Colon Carcinoma Metastatic in the Lung (tissue), 2 donors: ENCODE measurements around a stretch of chr5.

DNA sequence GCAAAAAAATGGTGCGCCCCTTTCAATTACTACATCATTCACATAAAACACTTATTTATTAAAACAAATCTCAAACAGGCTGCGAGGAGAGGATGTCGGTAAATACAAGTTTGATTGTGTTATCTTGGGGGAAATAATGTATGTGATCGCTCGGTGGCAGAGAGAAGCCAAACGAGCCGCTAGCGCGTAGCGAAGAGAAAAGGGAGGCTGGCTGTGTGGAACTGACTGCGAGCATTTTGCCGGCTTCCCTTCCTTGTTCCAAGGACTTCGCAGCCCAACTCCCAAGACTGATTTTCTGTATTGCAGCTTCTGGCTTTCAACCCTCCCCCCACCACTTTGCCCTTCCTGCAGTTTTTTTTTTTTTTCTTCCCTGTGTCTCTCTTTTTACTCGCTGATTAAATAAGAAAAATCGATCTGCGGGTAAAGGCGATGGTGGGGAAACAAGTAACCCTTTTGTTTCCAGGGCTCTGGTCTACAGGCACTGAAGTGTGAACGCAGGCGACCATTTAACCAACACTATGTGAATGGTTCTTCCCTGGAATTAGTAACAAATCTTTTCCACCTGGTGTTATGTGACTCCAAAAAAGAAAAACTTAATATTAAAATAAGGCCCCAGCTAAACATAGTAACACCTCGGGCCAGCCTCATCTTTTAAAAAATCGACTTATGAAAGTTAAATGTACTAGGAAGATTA is 2.8 kb upstream of the ZNF608 start:
- PRO-cap, 2 experiments: peak in 2 of 2 experiments; most common plus-strand start position 256 of the sequence (in 1); most common minus-strand start position 269 of the sequence (in 1)

DNA sequence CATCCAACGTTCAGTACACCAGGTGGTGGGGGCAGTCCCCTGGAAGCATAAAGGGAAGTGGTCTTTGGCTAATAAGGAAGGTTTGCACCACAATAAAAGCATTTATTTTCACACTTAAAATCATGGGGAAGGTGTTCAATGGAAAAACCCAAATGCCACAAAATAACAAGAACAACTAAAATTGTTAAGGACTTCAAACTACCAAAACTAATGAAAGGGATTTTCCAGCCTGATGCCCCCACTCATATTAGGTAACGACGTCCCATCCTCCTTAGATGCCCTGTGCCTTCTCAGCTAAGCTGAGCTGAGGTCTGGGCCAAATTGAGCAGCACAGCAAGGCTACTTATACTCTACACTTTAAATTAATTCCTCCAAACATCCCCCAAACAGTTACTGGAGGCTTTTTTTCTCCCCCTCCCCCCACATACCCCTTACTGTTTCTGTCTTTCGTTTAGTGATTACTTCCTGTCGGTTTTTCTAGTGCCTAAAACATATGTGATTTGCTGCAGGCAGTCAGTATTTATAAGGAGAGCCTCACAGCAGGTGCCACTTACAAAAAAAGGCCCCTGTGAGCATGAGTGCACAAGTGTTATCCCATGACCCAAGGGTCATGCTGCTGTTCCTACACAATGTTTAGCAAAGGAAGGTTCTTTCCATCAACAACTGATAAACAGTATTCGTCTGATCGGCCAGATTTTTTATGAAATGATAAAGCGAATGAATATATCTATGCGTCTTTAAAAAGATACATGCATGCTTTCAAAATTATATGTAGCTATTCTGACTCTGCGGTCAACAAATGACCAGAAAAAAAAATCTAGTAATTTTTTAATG is 259.8 kb upstream of the ZNF608 start:
- PRO-cap, 2 experiments: no peak in any of the 2 experiments

- PRO-cap, 2 experiments: no peak in any of the 2 experiments
Measured at GRCh38 chr5:125012592-125013052, 266.2 kb upstream of the ZNF608 start.

GRCh38 chr5:126538966-126539558 is 56.0 kb downstream of the ALDH7A1 start:
- PRO-cap, 2 experiments: no peak in any of the 2 experiments

- PRO-cap, 2 experiments: no peak in any of the 2 experiments
Measured at GRCh38 chr5:126591265-126592134, 3.5 kb downstream of the ALDH7A1 start.

- PRO-cap, 2 experiments: no peak in any of the 2 experiments
Measured at GRCh38 chr5:126809953-126810308, 33.0 kb downstream of the LMNB1 start.

DNA sequence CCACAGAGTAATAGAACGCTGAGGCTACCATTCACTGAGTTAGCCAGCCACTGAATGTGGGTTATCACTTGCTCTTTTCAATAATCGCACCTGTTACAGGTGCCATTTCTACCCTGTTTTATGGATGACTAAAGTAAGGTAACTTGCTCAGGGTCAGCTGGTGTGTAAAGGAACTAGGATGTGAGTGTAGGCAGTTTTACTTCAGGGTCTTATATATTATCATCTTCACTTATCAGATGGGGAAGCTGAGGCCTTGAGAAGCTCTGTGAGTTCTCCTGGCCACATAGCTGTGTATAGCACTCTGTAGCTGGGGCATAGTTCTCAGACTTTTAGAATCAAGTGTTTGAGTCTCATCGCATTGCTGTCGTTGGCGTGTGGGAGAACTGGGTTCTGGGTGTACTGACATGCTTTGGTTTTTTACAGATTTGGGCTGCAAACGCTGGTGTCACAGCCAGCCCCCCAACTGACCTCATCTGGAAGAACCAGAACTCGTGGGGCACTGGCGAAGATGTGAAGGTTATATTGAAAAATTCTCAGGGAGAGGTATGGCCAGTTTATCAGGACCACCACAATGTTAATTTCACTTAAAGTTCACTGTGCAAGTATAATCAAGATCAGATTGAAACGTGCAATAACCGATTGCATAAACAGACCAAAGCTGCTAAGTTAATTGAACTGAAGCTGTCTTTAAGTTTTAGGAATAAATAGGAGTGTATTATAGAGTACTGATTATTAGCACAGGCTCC is 48.8 kb downstream of the LMNB1 start:
- PRO-cap, 2 experiments: no peak in any of the 2 experiments

DNA sequence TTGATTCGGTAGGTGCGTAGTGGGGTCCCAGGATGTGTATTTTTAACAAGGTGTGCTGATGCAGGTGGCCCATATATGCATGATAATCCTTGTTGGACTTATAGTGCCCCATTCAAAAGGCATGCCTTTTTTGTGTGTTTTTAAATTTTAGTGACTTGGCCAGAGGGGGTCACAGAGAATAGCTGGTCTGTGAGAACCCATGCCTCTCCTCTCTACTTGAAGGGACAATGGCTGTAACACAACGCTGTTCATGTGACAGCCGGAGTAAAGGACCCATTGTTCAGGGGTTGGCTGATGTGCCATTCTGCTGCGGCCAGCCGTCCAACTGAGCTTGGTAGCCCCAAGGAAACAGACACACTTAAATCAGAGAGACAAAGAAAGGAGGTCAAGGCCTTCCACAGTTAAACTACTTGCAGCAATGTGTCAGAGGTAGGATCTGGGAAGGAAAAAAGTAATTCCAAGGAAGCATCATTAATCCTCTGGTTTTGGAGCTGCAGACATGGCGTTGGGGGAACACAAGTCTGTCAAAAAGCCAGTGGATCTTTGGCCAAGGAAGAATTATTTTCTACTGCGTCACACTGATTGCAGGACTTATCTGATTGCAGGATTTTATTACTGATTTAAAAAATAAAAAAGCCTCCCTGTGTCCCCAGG is 8.1 kb downstream of the MEGF10 start:
- PRO-cap, 2 experiments: no peak in any of the 2 experiments

- PRO-cap, 2 experiments: peak in 2 of 2 experiments; most common minus-strand start chr5:127867475 (in 1)
Measured at GRCh38 chr5:127867313-127867789, 164.2 kb downstream of the CCDC192 start.

- PRO-cap, 2 experiments: no peak in any of the 2 experiments
Measured at GRCh38 chr5:128920626-128921370, 44.5 kb upstream of the SLC27A6 start.

GRCh38 chr5:130032721-130033310 is 128.6 kb downstream of the CHSY3 start:
- PRO-cap, 2 experiments: no peak in any of the 2 experiments

DNA sequence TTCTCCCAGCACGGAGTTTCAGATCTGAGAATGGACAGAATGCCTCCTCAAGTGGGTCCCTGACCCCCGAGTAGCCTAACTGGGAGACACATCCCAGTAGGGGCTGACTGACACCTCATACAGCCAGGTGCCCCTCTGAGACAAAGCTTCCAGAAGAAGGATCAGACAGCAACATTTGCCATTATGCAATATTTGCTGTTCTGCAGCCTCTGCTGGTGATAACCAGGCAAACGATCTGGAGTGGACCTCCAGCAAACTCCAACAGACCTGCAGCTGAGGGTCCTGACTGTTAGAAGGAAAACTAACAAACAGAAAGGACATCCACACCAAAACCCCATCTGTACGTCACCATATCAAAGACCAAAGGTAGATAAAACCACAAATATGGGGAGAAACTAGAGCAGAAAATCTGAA is 80.8 kb downstream of the CDC42SE2 start:
- PRO-cap, 2 experiments: no peak in any of the 2 experiments

DNA sequence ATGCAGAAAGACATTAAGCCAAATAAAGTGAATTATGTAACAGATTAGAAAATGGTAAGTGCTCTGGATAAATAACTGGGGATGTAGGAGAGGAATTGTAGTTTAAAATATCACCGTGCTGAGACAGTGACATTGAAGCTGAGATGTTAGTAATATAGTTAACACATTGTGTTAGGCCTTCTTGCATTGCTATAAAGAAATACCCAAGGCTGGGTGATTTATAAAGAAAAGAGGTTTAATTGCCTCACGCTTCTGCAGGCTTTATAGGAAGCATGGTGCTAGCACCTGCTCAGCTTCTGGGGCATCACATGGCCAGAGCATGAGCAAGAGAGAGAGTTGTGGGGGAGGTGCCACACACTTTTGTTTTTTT is 134.9 kb downstream of the CDC42SE2 start:
- PRO-cap, 2 experiments: no peak in any of the 2 experiments

DNA sequence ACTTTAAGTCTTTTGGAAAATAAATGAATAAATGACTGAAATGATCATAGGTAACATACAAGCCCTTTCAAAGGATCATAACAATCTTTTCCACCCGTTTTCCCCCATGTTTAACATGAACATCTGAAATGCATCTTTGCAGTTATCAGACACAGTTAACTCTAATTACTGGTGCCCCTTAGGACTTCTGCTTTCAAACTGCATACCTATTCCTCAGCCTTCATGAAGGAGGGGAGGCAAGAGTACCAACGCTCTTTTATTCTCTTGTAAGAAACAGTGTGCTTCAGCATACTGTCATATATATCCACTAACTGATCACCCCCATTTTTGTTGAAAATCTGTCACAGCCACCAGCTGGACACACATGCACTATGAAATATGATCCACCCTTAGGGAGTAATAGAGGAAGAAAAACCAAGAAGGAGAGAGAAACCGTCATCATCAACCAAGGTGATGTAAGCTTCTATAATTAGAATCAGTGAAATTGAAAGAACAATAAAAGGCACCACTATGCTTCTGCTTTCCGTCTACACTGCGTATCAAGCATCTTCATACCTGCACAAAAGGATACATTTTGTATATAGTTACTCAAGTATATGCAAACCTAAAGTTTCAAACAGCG is 98.7 kb downstream of the RAPGEF6 start:
- PRO-cap, 2 experiments: no peak in any of the 2 experiments

- PRO-cap, 2 experiments: no peak in any of the 2 experiments
Measured at GRCh38 chr5:131578041-131579118, 56.6 kb downstream of the RAPGEF6 start.

DNA sequence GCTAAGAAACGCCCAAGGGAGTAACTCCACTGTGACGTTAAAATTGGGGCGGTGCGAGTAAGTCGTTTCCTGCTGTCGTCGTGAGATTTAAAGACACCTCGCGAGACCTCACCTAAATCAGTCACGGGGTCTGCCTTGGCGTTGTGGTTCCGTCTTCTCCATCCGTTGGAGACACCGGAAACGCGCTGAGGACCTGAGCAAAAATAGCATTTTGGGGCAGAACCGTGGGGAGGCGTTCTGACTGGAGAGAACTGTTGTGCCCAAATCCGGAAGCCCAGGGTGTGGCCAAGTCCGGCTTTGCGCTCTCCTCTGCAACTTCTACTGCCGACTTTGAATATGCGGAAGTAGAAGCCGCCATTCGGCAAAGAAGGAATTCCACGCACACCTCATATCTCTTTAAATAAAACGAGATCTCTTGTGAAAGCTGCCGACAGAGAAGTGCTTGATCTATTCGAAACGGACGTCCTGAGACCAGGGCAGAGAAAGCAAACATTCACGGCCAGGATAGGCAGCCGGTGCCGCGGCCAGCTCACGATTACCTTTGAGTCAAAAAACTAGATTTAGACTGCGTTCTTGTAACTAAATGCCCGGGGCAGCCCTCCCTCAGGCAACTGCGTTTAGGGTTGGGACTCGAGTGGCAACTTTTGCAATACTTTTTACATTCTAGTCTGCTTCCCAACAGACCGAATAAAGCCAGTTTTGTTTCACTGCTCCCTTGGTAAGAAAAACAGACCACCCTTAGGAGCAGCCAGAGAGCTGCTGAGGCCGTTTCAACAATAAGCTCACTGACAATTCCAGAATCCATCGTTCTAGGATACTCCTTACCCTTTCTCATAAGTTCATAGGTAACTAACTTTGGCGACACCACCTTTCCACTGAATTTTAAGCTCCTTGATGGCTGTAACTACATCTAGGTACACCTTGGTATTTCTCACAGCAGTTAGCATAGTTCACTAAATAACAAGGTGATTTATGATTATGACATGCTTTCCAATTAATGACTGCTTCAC is 555 bp upstream of the RAPGEF6 start:
- PRO-cap, 2 experiments: peak in 2 of 2 experiments; most common plus-strand start position 115 of the sequence (in 1)

DNA sequence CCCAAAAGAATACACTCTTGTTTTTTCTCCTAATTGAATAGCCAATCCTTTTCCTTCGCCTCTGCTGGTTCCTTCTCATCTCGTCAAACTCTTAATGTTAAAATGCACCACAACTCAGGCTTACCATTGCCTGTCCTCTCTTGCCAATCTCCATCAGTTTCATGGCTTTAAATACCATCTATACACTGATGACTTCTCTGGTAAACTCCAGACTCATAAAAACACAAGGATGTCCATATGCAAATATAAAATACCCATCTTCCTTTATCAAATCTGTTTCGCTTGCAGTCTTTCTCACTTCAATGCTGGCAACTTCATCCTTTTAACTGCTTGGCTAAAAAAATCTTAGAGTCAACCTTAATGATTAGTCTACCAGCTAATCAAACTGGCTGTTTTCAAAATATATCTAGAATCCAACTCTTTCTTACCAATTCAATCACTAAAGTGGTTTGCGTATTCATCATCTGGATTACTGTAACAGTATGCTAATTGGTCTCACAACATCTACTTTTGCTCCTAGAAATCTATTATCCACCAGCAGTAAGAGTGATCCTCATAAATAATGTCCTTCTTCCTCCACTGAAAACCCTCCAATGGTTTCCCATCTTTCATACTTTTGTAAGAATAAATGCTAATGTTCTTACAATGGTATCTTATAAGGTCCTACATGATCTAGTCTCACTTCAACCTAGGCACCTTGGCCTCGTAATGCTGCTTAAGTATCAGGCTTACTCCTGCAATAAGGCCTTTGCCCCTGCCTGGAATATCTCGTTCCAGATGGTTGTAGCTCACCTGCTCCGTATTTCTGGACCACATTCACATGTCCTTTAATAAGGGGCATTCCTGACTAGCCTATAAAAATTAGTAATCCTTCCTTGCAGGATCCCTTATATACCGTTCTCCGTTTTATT is 68.0 kb upstream of the RAPGEF6 start:
- PRO-cap, 2 experiments: no peak in any of the 2 experiments

- PRO-cap, 2 experiments: no peak in any of the 2 experiments
Measured at GRCh38 chr5:132099039-132099398, 25.4 kb downstream of the CSF2 start.

DNA sequence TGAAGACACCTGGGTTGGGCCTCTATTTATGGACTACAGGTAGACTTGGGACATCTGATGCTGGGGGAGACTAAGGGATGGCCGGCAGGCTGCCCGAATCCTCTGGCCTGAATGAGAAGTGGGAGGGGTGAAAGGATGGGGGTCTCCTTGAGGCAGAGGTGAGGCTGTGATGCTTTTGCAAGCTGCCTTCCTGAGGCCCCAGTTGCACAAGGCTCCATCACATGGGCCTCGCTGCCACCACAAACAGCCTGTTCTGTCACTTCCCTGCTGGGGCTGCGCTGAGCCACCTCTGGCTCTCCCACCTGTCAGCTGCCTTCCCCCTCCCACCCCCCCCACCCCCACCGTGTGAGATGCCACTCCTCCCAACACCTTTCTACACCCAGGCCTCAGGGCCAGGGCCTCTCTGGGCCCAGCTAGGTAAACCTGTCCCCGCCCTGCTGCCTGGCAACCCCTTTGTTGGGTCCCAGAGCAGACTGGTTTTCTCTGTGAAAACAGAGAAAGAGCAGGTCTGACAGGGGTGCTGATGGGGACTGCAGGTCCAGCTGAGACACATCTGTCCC is 4.5 kb upstream of the PDLIM4 start:
- PRO-cap, 2 experiments: peak in 1 of 2 experiments; most common plus-strand start position 494 of the sequence (in 1)

GRCh38 chr5:132258310-132259112 is 1.0 kb downstream of the PDLIM4 start:
- PRO-cap, 2 experiments: no peak in any of the 2 experiments